Ovary (tissue), 7 donors: Measurements from ENCODE around the gene SLMAP.

DNA sequence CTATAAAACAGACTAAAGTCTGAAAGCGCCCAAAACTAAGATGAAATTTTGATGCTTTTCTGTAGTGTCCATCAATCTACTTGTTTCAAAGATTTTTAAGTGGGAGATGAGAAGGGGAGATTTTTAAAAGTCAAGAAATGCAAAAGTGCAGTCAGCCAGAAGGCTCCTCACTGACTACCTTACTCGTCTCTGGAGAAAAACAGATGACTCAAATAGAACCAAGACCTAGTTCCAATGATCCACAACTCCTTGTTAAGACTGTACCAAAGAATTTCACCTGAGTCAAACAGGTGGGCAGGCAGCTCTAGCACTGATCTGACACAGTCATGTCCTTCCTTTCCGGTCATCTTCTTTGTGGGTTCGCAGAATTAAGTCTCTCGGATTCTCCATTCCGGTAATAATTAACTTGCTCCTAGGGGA, 1.0 kb downstream of the SELENOK start:
- PRO-cap, 7 experiments: no peak in any of the 7 experiments
- RAMPAGE, long total RNA, 2 experiments: no peak in any of the 2 experiments

DNA sequence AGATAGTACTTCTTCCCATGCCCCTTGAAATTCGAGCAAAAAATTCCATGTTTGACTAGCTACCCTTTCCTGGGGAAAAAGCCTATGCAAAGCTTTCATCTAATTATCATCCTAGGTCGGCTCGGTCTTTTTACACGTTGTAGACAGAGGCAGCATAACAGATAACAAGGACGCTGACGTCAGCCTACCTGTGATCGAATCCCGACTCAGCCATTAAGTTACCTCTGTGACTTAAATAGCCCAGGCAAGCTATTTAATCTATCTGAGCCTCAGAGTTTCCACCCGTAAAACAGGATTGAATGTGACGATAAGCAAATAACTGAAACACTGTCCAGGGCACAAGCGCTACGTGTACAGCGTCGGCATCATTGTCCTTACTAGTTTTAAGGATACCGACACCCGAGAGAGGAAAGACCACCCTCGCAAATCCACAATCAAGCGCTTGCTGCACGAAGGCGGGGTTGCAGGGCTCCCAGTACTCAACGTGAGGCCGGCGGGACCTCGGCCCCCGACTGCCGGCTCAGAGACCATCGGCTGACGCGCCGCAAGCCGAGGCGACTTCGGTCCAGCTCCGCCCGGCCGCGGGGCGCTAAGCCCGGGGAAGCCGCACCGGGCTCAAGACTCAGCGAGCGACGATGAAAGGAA, 468 bp downstream of the SELENOK start:
- PRO-cap, 7 experiments: peak in 1 of 7 experiments; most common plus-strand start position 261 of the sequence (in 1); most common minus-strand start position 132 of the sequence (in 1)
- RAMPAGE, long total RNA, 2 experiments: no peak in any of the 2 experiments

DNA sequence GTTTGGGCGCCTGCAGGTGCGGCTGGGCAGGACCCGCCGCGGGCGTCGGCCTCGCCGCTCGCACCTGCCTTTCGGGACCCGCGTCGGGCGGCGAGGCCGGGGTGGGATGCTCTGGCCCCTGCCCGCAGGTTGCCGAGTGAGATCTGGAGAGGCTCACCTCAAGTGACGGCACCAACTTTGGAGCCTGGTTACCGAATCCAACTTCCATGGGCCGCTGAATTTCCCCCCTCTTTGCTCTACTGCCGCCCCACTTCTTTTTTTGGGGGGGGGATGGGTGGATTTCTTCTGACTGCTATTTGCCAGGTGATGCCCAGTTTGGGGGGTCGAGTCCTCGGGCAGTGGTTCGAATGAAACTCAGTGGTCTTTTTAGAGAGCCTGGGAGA, 539 bp downstream of the CACNA2D3 start:
- PRO-cap, 7 experiments: no peak in any of the 7 experiments
- RAMPAGE, long total RNA, 2 experiments: no peak in any of the 2 experiments

DNA sequence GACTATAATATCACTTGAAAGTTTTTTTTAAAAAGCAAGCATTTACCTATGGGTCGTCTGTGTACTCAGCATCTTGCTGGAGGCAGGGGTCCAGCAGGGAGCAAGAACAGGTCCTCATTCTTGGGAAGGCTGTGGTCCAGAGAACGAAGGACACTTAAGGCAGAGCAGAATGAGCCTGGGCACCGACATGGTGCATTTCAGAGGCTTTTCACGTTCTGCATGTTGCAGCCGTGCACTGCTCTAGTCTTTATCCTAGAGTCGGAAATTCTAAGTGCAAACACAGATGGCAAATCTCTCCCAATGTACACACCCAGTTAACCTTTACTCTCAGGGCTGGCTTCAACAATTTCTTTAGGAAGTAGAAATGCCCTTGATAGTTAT, 39.0 kb upstream of the LRTM1 start:
- PRO-cap, 7 experiments: no peak in any of the 7 experiments
- RAMPAGE, long total RNA, 2 experiments: no peak in any of the 2 experiments

DNA sequence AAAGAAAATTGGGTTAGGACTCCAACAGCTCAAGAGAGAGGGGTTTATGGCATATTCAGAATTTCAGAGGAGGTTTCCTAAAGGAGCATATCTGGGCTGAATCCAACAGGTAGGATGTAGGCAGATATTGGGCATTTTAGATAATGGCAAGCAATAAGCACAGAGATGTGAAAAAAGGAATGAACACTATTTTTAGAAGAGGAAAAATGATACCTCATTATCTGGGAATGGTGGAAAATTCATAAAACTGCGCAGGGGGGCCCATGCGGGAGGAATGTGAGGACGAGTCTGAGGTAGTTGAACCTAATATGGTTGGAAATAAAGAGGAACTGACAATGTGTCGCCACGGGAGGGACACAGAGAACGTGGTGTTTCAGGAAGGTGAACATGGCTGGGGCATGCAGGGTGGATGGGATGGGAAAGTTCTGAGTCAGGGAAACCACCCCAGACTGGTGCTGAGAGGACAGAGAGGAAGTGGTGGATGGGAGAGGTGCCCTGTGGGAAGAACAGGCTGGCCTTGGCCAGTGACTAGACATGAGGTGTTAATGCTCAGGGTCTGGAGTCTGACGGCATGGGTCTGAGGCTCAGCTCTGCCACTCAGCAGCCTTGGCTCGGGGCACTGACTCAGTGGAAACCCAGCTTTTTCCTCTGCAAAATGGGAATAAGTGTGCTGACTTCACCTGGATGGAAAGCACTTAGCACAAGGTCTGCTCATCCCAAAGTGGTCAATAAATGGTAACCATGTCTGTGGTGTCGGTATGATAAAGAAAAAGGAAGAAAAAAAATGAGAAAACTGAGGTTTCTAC, 137.1 kb upstream of the WNT5A start:
- PRO-cap, 7 experiments: no peak in any of the 7 experiments
- RAMPAGE, long total RNA, 2 experiments: no peak in any of the 2 experiments

DNA sequence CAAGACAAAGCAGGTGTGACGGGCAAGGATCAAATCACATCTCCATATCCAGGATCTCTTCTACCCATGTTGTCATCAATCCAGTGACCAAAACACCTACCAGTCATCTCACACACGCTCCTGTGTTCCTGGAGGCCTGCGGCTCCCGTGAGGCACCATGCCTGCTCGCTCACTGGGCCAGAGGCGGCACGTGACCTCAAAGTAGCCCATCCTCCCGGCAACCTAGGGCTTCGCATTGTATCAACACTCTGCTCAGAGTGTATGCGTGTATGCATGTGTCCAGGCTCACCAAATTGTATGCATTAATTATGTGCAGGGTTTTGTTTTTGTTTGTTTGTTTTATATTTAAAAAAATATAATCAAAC, 59.3 kb downstream of the ERC2 start:
- PRO-cap, 7 experiments: no peak in any of the 7 experiments
- RAMPAGE, long total RNA, 2 experiments: no peak in any of the 2 experiments

GRCh38 chr3:56466939-56467434, 1.3 kb downstream of the ERC2 start:
- PRO-cap, 7 experiments: peak in 5 of 7 experiments; most common plus-strand start chr3:56467344 (in 3); most common minus-strand start chr3:56467130 (in 3)
- RAMPAGE, long total RNA, 2 experiments: no peak in any of the 2 experiments

DNA sequence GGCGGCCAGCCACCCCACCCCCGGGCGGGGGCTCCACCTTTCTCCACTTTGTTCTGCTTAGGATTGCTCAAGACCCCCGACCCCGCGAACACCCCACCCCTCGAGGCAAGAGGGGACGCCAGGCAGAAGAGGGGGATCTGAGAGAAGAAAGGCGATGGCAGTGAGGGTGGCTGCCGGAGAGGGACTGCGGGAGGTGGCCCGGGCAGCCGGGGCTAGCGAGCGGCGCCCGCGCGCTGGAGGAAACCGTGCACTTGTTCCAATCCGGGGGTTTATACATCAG, 563 bp downstream of the ERC2 start:
- PRO-cap, 7 experiments: no peak in any of the 7 experiments
- RAMPAGE, long total RNA, 2 experiments: no peak in any of the 2 experiments

- PRO-cap, 7 experiments: no peak in any of the 7 experiments
- RAMPAGE, long total RNA, 2 experiments: no peak in any of the 2 experiments
These were observed 60.3 kb downstream of the TASOR start for GRCh38 chr3:56622629-56623271.

GRCh38 chr3:56849513-56850160, 47.9 kb upstream of the ARHGEF3 start:
- PRO-cap, 7 experiments: no peak in any of the 7 experiments
- RAMPAGE, long total RNA, 2 experiments: no peak in any of the 2 experiments

- PRO-cap, 7 experiments: no peak in any of the 7 experiments
- RAMPAGE, long total RNA, 2 experiments: no peak in any of the 2 experiments
These were observed 104.1 kb upstream of the SPATA12 start for GRCh38 chr3:56956317-56956801.

DNA sequence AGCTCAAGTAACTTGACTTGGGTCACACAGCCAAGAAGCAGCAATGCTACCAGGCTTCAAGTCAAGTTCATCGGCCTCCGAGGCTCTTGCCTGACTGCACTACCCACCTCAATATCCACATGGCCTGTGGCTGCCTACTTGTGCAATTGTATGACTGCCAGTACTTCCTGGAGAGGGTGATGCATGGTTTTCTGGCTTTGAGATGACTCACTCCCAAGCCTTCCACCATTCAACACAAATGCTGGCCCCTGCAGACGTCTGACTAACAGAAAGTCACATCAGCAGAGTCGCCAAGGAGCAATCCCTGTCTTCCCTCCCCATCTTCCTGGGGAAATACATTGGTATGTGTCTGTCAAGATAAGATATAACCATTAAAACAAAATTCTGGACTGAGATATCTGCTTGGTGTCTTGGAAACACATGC, 79.7 kb upstream of the SPATA12 start:
- PRO-cap, 7 experiments: no peak in any of the 7 experiments
- RAMPAGE, long total RNA, 2 experiments: no peak in any of the 2 experiments

DNA sequence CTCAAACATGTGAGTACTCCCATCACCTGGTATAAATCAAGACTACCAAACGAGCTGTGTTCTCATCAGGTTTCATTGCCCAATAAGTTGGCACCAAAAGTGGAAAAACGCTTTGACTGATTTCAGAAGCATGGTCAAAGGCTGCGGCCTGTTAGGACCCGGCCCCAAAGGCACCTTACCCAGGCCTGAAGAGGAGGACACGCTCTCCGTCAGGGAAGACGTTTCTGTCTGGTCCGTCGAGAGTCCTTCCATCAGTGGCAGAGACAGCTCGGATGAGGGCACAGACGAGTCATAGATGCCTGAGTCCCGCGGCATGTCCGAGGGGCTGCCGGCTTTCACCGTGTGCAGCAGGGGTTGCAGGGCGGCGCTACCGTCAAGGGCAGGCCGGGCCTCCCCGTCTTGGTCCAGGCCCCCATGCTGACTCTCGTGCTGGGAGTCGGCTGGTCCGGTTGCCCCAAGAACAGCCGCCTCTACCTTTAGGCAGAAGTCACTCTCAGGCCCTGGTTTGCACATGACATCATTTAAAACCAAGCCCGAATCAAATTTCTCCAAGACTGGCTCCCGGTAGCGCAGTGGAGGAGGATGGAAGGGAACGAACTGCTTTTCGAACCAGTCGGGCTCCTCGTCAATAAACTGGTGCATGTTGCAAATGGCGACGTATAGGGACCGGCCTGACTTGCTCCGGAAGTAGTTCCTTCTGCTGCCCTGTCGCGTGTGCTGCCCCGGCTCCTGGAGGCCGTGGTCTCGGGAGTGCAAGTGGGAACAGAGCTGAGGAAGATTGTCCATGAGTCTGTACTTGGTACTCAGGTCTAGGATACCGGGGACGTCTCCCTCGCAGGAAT, 37.2 kb downstream of the SPATA12 start:
- PRO-cap, 7 experiments: no peak in any of the 7 experiments
- RAMPAGE, long total RNA, 2 experiments: no peak in any of the 2 experiments

DNA sequence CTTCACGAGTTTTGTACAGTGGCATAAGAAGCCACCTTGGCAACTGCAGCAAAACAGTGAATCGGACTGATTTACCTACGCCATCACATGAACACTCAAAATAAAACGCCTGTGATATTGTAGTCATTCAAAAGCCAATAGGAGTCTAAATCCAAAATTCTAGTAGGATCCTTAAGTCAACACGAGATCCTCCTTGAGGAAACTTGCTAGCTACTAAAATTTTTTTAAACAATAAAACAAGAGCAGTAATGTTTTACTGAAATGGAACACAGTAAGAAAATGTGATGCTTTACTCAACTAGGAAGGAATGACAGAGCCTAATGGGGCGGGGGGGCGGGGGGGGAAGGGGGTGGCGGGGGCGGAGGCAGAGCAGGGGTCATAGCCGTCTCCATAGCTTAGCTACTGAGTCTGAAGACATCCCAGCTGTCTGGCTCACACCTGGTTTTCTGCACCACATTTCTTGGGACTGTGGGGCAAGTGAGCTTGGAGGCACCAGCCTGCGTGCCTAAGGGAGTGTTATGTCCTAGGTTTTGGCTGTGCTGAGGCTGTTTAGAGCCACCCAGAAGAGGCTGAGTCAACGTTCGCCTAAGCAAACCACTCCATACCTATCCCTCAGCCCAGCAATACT, 1.6 kb downstream of the IL17RD start:
- PRO-cap, 7 experiments: peak in 2 of 7 experiments; most common plus-strand start position 391 of the sequence (in 1)
- RAMPAGE, long total RNA, 2 experiments: no peak in any of the 2 experiments

- PRO-cap, 7 experiments: no peak in any of the 7 experiments
- RAMPAGE, long total RNA, 2 experiments: no peak in any of the 2 experiments
These were observed 22.7 kb downstream of the ASB14 start for GRCh38 chr3:57269317-57270587.

GRCh38 chr3:57571318-57572183, 15.5 kb downstream of the PDE12 start:
- PRO-cap, 7 experiments: no peak in any of the 7 experiments
- RAMPAGE, long total RNA, 2 experiments: no peak in any of the 2 experiments

- PRO-cap, 7 experiments: no peak in any of the 7 experiments
- RAMPAGE, long total RNA, 2 experiments: no peak in any of the 2 experiments
These were observed 19.0 kb downstream of the PDE12 start for GRCh38 chr3:57575028-57575585.

DNA sequence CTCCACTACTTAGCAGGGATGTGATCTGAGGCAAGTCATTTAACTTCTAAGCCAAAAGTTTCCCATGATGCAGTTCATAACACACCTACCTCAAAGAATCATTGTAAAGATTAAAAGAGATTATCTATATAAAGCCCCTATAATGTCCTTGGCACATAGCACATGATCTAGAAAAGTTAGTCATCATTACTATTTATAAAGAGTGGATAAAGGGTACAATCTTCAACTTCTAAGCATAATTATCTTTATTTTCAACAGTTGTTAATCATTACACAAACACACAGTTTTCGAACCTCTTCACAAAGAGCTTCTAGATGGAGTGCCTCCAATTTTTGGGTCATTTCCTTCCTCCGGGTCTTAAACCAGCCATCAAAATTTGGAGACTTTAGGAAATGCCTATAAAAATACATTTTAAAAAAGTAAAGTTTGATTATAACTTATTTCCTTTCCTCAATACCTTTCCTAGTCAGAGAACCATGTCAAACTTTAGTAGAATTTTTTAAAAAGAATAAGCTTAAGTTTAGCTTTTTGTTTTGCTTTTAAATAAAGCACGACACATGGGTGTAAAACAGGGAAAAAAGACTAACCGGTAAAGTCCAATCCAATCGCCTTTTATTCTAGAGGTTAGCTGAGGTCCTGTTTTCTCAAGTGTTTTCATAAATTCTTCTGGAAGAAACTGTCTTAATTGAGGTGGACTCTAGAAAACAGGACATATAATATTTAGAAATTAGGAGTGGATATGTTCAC, 33.2 kb upstream of the ARF4 start:
- PRO-cap, 7 experiments: no peak in any of the 7 experiments
- RAMPAGE, long total RNA, 2 experiments: no peak in any of the 2 experiments

DNA sequence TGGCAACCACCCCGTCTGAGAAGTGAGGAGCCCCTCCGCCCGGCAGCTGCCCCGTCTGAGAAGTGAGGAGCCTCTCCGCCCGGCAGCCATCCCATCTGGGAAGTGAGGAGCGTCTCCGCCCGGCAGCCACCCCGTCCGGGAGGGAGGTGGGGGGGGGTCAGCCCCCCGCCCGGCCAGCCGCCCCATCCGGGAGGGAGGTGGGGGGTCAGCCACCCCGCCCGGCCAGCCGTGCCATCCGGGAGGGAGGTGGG, 8.8 kb upstream of the SLMAP start:
- PRO-cap, 7 experiments: no peak in any of the 7 experiments
- RAMPAGE, long total RNA, 2 experiments: no peak in any of the 2 experiments

- PRO-cap, 7 experiments: peak in 7 of 7 experiments; most common plus-strand start chr3:57756313 (in 5)
- RAMPAGE, long total RNA, 2 experiments: no peak in any of the 2 experiments
These were observed at the start of gene SLMAP for GRCh38 chr3:57755982-57756514. Gene SLMAP, plus strand, starts transcription at chr3:57756309.